IMR-90 (cell line): ENCODE data around the genes TTC6 and FSCB.

DNA sequence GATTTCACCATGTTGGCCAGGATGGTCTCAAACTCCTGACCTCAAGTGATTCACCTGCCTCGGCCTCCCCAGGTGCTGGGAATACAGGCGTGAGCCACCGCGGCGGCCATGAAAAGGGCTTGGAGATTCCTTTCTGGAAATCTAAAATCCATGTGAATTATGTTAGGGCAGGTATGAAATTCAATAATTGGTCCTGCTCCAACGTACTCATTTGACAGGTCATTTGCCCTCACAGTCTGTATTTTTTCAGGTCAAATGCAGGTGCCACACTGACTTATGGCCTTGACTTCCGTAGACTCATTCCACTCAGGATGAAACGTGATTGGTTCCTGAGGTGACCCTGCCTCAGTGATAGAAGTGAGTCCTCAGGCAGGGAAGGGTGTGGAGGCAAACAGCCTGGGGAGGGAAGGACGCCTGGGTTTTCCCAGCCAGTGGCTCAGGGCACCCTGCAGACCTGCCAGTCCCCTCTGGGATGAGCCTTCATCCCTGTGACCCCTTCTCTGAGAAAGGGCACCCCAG is 48.6 kb downstream of the PSMA6 start:
- RRBS = no CpG with 5 or more reads among the region's 9 CpGs
CAGE:
- cytosol, long polyA plus RNA = no peak
- long polyA plus RNA = no peak
- nucleus, long polyA plus RNA = no peak

DNA sequence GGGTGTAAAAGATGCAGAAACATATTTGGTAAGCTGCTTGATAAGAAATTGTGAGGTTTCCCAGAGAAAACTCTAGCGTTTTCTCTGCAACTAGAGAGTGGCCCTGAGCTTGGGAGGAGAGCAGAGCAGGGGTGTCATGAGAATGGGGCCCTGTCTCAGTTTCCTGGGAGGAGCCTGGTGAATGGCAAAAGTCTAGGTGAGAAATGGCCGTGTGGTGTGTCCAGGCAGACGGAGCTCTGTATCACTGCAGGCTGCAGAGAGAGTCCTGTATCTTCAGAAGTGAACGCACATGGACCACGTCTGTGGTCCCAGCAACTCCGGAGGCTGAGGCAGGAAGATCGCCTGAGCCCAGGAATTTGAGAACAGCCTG is 51.2 kb downstream of the NFKBIA start:
- RRBS = no CpG with 5 or more reads among the region's 7 CpGs
CAGE:
- cytosol, long polyA plus RNA = no peak
- long polyA plus RNA = no peak
- nucleus, long polyA plus RNA = no peak

- RRBS = no CpG with 5 or more reads among the region's 2 CpGs
CAGE:
- cytosol, long polyA plus RNA = no peak
- long polyA plus RNA = no peak
- nucleus, long polyA plus RNA = no peak
Measured at GRCh38 chr14:35578020-35578499, 44.1 kb downstream of the INSM2 start.

DNA sequence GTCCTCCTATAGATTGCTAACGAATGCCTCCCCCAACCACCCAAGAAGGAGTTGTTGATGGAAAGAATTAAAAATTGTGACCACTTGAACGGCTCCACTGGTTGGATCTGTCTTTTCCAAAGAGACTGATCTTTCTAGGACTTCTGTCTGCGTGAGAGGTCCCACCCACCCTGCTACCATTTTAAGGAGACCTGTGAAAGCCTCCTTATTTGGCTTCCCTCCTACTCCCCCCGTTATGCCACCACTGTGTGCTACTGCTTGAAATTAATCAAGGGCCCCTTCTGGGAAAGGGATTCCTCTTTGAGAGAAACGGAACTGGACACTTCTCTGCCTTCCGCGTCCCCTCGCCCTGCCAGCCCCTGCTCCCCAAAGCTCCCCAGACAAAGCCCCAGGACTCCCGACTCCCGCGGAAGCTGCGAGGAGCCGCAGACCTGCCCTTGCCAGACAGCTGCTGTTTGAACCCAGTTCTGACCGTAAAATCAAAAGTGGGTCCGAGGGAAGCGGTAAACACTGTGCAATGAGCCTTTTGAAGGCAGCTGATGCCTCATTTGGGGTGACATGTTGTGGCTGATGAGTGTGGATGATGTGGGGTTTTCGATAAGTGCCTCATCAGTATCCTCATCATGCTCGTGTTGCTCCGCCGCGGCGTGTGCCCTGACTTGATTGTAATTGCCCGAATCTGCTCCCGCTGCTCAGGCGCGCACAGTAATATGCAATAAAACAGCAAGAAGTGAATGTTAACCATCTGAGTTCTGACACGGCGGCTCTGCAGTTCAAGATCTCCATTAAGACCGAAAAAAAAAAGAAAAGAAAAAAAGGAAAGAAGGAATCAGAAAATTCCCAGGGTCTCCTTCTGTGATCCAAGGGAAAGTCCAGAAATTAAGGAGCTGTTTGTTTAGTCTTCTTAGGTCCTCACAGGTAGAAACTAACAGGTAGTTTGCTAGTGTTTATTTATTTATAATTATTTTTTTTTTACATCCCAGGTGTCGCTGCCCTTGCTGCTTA is 48.2 kb downstream of the MBIP start:
- RRBS = no CpG with 5 or more reads among the region's 30 CpGs
CAGE:
- cytosol, long polyA plus RNA = no peak
- long polyA plus RNA = no peak
- nucleus, long polyA plus RNA = no peak

DNA sequence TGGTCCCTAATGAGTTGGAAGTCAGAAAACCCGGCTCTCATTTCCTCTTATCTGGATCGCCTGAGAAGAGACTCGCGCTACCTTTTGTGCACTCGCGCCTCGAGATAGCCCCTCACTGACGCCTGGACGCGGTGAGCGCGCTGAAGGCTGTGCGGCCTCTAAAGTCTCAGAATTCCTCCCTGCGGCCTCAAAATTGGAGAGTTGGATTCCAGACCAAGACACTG is 7.0 kb downstream of the NKX2-1 start:
- RRBS = no CpG with 5 or more reads among the region's 14 CpGs
CAGE:
- cytosol, long polyA plus RNA = no peak
- long polyA plus RNA = no peak
- nucleus, long polyA plus RNA = no peak

DNA sequence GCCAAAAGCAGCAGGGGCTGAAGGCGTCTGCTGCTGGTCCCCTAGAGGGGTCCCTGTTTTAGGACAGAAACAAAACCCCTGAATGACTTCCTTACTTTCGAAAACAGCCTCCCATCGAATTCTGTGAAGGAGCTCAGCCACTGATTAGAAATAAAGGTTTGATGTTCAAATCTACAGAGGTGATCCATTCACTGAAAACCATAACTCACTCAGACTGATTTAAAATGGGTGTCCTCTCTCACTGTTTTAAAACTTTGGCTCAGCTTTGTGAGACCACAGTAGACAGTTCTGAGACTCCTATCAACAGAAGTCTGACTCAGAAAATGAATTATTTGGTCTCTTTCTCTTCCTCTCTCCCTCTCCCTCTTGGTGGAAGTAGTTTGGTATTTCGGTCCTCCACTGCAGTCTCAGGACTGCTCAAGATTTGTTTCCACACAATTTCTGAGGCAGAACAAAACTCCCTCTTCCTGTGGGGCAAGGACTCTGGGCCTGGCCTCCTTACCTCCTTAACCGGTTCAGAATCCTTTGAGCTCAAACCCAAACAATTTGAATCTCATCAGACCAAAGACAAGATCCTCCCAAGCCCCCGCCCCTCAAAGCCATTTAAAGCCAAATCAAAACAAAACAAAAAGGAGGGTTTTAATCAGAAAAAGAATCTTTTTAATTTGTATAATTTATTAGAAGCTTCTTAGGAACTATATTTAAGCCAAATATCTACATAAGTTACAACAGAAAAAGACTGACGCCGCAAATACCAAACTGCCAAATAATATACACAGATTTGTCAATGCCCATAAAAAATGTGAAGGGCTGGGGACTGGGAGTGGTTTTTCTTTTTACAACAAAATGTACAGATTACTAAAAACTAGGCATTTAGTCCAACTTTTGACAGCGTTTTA is 4.0 kb downstream of the NKX2-1 start:
- RRBS = no CpG with 5 or more reads among the region's 9 CpGs
CAGE:
- cytosol, long polyA plus RNA = no peak
- long polyA plus RNA = no peak
- nucleus, long polyA plus RNA = no peak

DNA sequence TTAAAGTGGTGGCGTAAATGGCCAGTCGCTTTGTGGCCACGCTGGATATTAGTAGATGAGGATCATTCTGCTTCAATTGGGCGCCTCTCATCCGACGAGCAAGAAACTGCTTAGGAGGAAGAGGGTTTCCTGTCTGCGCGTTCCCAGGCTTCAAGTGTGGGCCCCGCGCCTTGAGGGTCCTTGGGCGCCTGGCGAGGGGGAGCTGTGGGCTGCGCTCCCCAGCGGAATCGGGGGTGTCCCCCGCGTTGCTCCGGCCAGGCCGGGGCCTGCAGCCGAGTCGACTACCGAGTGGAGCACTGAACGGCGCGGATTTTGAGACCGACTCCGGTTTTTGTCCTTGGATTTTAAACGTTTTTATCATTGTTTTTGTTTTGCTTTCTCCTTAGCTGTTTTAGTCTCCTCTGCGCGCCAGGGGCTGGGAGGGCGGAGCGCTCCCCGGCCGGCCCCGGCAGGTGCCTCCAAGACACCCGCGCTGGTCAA is 908 bp upstream of the NKX2-1 start:
- RRBS = 2% methylated on average over 15 of the region's 37 CpGs
CAGE:
- cytosol, long polyA plus RNA = no peak
- long polyA plus RNA = no peak
- nucleus, long polyA plus RNA = no peak

- RRBS = no CpG with 5 or more reads among the region's 1 CpG
CAGE:
- cytosol, long polyA plus RNA = no peak
- long polyA plus RNA = no peak
- nucleus, long polyA plus RNA = no peak
Measured at GRCh38 chr14:37246991-37247460, 49.3 kb downstream of the MIPOL1 start.

GRCh38 chr14:37595495-37596447 is at the start of gene TTC6:
TSS of gene TTC6 (plus strand) at chr14:37595629.
- RRBS = 11% methylated on average over 20 of the region's 61 CpGs
CAGE:
- cytosol, long polyA plus RNA = no peak
- long polyA plus RNA = no peak
- nucleus, long polyA plus RNA = no peak

DNA sequence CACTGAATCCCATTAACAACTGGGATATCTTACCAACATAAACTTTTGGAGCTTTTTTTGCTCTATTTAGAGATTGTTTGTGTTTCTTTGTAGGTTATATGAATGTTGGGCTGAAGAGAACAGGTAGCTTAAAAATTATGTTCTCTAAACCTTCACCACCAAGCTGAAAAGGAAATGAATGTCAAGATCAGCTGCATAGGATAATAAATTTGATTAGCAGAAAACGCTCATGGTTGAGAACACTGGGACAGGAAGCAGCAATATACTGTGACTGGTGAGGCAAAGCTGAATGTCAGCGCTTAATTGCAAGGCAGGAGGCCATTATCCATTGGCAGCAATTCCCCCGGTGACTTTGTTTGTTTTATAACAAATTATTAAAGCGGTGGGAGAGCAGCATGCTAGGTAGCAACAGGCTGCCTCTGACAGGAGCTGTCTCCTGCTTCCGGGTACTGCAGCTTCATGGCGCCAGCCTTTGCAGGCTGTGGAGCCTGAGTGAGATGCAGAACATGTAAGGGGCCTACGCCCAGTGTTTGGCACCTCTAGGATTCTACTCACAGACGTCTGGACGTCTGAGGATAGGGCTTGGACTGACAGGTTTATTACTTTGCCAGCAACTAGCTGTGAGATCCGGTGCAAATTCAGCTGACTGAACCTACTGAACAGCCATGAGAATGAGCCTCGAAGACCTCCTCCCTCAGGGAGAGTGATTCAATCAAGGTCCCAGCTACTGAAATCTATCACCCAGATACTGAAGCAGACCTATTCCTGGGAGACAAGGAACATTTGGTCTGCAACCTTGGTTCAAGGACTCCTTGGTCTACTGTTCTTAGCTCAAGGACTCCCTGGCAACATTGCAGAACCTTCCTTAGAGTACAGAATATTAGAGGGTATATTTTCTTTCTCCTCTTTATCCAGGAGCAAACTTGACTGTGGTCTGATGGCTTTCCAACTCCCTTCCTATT is 82.1 kb upstream of the SSTR1 start:
- RRBS = 45% methylated on average over 2 of the region's 11 CpGs
CAGE:
- cytosol, long polyA plus RNA = no peak
- long polyA plus RNA = no peak
- nucleus, long polyA plus RNA = no peak

- RRBS = 10% methylated on average over 8 of the region's 47 CpGs
CAGE:
- cytosol, long polyA plus RNA = no peak
- long polyA plus RNA = no peak
- nucleus, long polyA plus RNA = no peak
Measured at GRCh38 chr14:38210009-38210740, 2.5 kb downstream of the SSTR1 start.

DNA sequence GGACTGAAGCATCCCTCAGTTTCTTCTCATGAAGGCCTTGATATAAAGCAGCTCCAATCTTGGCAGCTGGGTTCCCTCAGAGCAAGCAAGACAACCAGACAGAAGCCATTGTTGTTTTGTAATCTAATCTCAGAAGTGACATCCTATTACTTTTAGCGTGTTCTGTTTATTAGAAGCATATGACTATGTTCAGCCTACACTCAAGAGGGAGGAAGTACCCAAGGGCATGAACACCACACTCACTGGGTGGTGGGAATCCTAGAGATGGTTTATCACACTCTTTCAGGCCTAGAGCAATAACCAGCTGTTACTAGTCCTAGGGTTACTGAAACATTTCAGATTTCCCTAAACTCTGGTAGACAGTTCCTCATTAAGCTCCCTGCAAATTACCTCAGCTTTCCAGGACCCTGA is 222.2 kb downstream of the SEC23A start:
- RRBS = no CpG with 5 or more reads among the region's 1 CpG
CAGE:
- cytosol, long polyA plus RNA = no peak
- long polyA plus RNA = no peak
- nucleus, long polyA plus RNA = no peak

GRCh38 chr14:39109894-39110872 is 3.9 kb upstream of the GEMIN2 start:
- RRBS = no CpG with 5 or more reads among the region's 14 CpGs
CAGE:
- cytosol, long polyA plus RNA = no peak
- long polyA plus RNA = no peak
- nucleus, long polyA plus RNA = no peak

DNA sequence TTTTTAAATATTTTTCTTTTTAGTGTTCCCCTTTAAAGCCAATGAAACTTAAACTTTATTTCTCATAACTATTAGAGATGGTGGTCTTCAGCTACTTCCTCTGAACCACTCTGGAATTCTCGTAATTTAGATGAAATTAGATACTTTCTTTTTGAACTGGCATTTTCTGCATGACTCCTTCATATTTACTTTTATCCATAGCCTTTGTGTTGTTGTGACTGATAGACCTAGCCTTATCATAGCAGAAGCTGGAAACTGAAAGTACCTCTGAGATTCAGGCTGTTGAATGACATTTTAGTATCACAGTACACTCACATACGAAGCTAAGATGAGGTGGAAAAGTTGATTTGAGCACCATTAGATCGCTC is 525.0 kb upstream of the FBXO33 start:
- RRBS = no CpG with 5 or more reads among the region's 3 CpGs
CAGE:
- cytosol, long polyA plus RNA = no peak
- long polyA plus RNA = no peak
- nucleus, long polyA plus RNA = no peak

DNA sequence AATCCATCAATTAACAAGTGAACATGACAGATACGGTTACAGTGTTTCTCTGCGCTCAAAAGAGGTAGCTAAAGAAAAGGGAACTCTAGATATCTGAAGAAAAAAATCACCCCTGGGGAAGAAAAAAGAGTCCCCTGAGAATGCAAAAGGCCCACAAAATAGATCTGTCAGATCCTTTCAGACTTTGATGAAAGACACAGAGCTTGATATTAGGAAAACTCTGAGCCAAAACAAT is 422.0 kb downstream of the LRFN5 start:
- RRBS = no CpG with 5 or more reads among the region's 2 CpGs
CAGE:
- cytosol, long polyA plus RNA = no peak
- long polyA plus RNA = no peak
- nucleus, long polyA plus RNA = no peak

DNA sequence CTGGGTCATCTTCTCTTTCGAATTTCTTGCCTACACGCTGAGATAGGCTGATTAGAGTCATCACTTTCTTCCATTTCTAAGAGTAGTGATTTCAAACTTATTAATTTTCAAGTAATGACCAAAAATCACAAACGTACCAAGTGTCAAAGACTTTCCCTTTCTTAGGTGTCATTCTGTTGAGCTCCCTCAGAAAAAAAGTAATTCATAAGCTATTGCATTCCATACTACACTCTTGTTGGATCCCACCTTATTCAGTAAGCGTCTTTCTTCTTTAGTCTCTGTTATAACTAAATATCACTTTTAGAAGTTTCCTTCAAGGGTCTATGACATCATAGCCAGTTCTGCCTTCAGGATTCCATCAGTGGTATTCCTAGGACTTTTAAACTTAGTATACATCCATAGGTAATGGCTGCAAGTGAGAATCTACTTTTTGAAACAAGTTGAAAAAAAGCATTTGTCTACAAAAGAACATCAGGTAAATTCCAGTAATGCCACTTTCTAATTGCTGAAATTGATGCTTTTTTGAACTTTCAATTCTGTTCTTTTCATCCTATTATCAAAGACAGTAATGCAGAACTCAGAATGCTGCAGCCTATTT is at the start of gene FSCB:
FSCB (minus strand) TSS at position 289 of the 598 bp plus-strand sequence.
- RRBS = no CpG with 5 or more reads among the region's 4 CpGs
CAGE:
- cytosol, long polyA plus RNA = no peak
- long polyA plus RNA = no peak
- nucleus, long polyA plus RNA = no peak

DNA sequence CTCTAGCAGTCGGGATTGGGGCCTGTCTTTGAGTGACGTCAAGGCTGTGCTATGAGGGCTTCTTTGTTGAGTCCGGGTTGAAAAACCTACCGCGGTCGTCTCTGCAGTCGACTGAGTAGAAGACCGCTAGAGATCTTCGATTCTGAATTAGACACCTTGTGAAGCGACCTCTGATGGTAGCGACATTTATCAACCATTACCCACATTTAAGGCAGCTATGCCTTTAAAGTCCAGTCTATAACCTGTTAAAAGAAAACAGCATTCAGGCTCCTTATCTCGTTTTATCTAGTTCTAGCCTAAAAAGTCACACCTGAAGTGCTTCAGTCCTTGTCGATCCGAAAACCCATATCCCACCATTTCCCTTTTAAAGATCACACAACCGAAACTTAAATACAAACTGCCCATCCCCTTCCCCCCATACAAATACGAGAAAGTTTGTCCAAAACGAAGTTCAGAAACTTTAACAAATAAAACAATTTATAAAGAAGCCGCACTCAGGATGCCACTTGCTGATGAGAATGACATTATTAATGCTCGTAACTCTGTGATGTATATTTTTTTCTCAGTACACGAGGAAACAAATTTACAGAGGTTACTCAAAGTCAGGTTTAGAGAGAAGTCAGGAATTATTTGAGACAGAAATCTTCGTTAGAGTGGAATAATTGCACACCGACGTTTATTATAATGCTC is 429 bp upstream of the FKBP3 start:
- RRBS = no CpG with 5 or more reads among the region's 23 CpGs
CAGE:
- cytosol, long polyA plus RNA = no peak
- long polyA plus RNA = no peak
- nucleus, long polyA plus RNA = no peak

GRCh38 chr14:45211450-45212196 is 41.4 kb downstream of the MIS18BP1 start:
- RRBS = no CpG with 5 or more reads among the region's 3 CpGs
CAGE:
- cytosol, long polyA plus RNA = no peak
- long polyA plus RNA = no peak
- nucleus, long polyA plus RNA = no peak

DNA sequence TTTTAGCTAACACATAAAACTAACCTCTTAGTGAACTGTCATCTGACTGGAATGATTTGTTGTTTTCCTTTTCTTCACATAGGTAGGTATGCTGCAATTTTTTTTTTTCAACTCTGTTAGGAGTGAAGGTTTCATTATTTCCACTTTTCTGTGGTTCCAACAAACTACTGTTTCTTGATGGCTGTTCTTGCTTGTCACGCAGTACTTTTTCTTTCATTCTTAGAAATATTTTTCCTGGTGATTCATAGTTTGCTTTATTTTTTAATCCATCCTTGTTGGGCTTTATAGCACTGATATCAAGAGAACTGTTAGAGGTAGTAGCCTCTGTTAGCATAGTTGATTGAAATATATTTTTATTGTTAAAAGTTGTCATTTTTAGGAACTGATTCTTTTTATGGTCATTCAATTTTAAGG is 6.3 kb downstream of the MIS18BP1 start:
- RRBS = no CpG with 5 or more reads among the region's 1 CpG
CAGE:
- cytosol, long polyA plus RNA = no peak
- long polyA plus RNA = no peak
- nucleus, long polyA plus RNA = start-site peak on the minus strand centred at position 229 of the sequence, 192 bp wide, 31 and 17 reads in 2 replicates

GRCh38 chr14:45249781-45250664 is 3.0 kb downstream of the MIS18BP1 start:
- RRBS = no CpG with 5 or more reads among the region's 10 CpGs
CAGE:
- cytosol, long polyA plus RNA = no peak
- long polyA plus RNA = no peak
- nucleus, long polyA plus RNA = no peak